Endothelial cell (in vitro differentiated cells): ENCODE data around the genes HIGD1A, ACKR2, CYP8B1 and ABHD5.

DNA sequence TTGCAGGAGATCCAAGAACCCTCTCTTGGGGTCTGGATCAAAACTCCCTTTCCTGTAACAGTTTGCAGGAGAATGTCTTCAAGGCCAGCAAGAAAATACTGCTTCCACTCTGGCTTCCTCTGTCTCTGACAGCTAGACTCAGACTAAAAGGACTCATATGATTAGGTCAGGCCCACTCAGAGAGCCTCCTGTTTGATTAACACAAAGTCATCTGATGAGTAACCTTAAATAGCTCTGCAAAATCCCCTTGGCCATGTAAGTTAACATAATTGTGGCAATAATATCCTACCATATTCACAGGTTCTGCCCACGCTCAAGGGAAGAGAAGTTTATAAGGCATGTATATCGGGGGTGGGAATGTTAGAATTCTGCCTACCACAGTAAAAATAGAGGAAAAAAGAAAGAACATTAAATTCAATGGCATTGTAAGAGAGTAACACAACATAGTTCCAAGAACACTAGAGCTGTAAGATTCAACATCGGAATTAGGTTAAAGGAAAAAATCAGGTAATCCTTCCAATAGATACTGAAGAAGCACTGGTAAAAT is 20.6 kb upstream of the HHATL start:
- PRO-cap = no peak

- PRO-cap = bidirectional peak, plus-strand start at chr3:42804660, minus-strand start at chr3:42804466
These were observed at the start of gene HIGD1A for GRCh38 chr3:42804106-42804816. HIGD1A (minus strand) TSS chr3:42804490.

- PRO-cap = no peak
These were observed at the start of gene ACKR2 for GRCh38 chr3:42809240-42809562. ACKR2 (plus strand) TSS chr3:42809445.

GRCh38 chr3:42811193-42812153 is 2.2 kb downstream of the ACKR2 start:
- PRO-cap = bidirectional peak, plus-strand start at chr3:42811818, minus-strand start at chr3:42811620

- PRO-cap = no peak
These were observed 24.8 kb downstream of the CYP8B1 start for GRCh38 chr3:42850526-42851605.

- PRO-cap = no peak
These were observed 22.0 kb downstream of the CYP8B1 start for GRCh38 chr3:42853589-42854112.

- PRO-cap = no peak
These were observed at the start of gene CYP8B1 for GRCh38 chr3:42875725-42876411. CYP8B1 (minus strand) TSS chr3:42875879.

DNA sequence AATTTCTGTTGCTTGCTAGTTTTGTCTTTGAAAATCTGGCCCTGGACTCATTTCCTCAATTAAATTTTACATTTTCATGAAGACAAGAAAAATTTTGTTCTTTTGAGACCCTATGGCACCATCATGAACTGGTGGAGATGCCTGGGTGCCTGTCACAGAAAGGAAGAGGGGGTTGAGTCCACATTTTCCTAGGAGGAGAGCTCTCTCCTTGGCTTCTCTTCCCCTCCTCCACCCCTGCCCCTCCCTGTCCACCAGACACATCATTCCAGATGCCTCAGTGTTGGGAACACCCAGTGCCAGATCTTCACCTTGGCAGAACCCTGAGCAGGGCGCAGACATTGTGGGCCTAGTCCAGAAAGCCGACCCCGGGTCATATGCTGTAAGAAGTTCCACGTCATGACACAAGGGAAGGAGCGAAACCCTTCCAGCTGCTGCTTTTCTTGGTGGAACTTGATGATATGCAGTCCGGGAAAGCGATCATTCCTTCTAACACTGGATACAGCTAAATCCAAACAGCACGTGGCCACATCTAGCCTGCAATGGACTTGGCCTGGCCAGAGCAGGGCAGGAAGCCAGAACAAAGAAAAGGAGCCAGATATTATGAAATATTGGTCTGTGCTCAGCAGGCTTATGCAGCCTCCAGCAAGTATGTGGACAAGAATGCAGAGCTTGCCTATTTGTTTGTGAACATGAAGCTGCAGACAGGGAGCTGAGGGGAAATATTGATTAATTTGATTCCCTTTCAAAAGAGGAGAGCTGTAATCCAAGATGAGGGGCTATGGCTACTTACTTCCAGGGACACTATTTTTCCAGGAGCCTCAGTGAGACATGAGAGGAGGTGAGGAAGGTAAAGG is 22.0 kb downstream of the GASK1A start:
- PRO-cap = no peak

DNA sequence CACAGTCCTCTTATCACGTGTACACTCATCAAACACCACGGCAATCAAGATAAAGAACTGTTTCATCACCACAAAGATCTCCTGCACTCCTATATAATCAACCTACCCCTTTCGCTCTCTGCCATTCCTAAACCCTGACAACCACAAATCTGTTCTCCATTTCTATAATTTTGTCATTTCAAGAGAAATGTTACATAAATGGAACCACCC is 31.3 kb downstream of the POMGNT2 start:
- PRO-cap = no peak

DNA sequence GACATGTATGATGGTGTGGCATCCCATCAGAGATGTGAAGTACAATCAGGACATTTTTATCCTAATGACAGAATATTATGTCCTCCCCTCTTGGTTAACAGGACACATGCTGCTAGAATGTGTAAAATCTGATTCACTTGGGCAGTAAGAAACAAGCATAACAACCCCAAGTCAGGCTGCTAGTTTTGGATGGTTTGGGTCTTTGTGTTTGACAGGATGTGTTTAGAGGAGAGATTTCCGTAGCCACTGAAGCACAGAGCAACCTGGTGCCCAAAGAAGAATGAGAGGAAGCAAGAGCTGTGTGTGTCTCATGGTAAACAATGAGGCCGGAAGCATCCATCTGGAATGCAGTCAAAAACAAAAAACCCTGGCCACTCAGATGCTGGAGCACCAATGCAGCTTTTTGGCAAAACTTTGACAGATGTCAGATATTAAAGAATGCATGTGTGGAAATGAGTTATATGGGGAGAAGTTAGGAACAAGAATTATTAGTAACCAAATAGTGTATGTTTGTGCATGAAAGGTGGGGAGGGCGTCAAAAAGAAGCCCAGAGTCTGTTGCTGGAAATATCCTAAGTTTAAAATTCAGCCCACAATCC is 39.4 kb upstream of the SNRK start:
- PRO-cap = bidirectional peak, plus-strand start at position 374 of the sequence, minus-strand start at position 248 of the sequence

DNA sequence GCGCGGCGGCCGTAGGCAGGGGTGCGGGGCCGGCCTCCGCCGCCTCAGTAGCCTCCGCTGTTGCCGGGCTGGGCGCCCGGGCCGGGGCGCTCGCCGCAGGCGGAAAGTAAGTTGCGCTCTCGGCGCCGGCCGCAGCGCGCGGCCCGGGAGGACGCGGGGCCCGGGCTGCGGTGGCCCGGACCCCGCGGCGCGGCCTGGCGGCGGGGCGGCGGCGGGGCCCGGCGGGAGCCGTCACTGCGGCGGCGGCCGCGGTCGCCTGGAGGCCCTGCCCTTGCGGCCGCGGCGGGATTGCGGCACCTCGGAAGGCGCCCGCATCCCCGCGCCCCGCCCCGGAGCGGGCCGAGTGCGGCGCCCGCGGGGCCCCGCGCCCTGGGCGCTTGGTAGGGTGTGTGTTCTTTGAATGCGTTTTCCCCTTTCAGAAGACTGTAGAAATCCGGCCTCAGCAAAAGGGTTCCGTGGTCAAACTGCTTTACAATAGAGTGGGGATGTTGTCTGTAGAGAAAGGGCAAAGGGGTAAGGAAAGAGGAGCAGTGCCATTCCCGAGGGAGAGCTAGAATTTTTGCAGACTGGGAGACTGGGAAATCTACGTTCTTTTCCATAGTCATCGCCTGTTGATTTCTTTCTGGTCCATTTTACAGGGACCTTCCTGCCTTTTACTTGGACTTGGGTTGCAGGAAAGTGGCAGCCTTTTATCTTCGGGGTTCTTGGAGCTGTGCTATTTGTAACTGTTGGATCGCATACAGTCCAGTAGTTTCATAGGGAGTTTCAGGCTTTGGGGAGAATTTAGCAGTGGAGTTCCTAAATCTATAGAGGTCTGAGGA is 573 bp downstream of the SNRK start:
- PRO-cap = unidirectional peak, minus-strand start at position 300 of the sequence; bidirectional peak, plus-strand start at position 719 of the sequence, minus-strand start at position 466 of the sequence

- PRO-cap = no peak
These were observed 60.6 kb downstream of the SNRK start for GRCh38 chr3:43346880-43347499.

DNA sequence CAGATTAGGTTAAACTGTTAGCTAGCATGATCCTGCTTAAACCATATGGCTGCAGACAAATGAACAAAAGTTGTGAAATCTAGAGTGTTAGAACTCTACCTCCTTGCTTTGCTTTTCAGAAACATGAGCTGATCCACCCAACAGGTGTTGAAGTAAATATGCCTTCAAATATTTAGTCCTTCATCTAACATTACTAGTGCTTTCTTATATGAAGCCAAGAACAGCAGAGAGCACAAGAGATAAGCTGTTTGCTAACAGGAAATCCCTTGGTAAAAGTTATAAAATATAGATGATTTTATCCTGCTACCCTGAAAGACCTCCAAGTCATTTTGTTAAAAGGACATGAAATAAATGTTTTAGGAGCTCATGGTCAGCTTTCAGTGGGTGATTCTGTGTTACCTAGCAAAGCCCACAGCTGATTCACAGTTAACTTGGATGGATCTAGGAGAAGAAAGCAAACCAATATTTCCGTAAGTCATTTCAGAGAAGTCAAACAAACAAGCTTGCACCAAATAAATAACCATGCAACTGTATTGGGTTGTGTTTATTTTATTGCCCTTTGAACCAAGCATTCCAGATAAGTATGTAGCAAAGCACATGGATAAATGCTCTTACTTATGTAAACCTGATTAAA is 102.8 kb downstream of the SNRK start:
- PRO-cap = no peak

DNA sequence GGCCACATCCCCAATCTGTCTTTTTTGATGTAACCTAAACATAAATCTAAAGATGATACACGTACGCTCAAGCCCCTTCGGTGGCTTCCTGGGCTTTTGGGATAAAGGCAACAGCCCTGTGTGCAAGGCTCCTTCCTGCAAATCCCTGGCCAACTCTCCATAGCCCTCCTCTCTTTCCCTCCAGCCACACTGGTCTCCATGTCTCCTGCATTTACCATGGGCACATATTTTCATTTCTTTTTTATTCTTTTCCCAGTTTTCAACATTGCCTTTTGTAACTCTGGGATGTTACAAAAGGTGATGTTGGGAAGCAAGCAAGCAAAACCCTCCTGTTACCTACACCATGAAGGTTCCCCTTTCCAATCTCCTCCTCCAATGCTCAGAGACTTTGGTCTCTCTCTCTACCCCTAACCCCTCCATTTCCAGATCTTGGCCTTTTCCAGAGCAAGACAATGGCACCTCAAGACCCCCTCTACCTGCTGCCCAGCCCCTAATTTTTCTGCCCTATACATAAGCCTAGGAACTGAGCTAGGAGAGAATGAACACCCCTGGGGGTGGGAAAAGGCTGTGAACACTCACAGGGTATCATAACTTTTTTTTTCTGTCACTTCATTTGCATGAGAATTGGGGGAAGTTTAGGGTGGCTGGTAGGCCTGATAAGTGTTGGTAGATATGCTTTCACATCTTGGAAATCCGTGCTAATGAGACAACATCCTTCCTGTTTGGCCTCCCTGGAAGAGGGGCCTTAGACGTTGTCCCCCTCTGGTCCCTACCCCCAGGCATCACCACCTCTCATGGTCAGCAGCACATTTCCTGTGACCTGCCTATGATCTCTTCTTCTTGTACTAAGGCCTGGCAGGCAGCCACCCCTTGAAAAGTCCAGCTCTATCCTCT is 107.4 kb downstream of the SNRK start:
- PRO-cap = bidirectional peak, plus-strand start at position 836 of the sequence, minus-strand start at position 540 of the sequence

GRCh38 chr3:43405917-43406417 is 119.6 kb downstream of the SNRK start:
- PRO-cap = no peak

DNA sequence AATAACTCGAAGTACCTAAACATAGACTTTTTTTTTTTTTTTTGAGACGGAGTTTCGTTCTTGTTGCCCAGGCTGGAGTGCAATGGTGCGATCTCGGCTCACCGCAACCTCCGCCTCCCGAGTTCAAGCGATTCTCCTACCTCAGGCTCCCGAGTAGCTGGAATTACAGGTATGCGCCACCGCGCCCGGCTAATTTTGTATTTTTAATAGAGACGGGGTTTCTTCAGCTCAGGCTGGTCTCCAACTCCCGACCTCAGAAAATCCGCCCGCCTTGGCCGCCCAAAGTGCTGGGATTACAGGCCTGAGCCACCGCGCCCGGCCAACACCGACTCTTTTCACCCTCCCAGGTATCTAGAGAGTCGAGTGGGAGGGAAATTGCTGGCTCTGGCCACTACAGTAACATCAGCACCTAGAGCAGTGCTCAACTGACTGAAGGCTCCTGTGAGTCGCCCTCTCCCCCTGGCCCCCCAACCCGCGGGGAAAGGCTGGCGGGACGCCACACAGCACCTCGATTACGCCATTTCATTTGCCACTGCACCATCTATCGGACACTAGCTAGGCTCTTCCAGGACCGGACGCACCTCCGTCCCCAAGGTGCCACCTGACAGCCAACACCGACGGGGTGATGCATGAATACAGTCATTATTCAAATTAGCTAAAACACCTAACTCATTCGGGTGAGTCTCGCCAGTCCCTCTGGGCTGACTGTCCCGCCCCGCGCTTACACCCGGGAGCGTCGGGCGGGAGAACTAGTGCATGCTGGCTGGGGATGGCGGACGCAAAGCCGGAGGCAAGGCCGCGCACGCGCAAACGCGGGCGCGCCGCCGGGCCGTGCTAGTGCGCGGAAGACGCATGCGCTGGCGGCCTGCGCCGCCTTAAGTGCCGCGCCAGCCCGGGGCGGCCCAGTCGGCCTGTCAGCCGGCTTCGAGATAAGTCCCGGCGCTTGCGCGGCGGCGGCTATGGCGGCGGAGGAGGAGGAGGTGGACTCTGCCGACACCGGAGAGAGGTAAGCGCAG is at the start of gene ABHD5:
Gene ABHD5, plus strand, starts transcription at position 905 of the 1,016 bp plus-strand sequence.
- PRO-cap = bidirectional peak, plus-strand start at position 903 of the sequence, minus-strand start at position 751 of the sequence

GRCh38 chr3:43872225-43872779 is 181.6 kb downstream of the ABHD5 start:
- PRO-cap = no peak

DNA sequence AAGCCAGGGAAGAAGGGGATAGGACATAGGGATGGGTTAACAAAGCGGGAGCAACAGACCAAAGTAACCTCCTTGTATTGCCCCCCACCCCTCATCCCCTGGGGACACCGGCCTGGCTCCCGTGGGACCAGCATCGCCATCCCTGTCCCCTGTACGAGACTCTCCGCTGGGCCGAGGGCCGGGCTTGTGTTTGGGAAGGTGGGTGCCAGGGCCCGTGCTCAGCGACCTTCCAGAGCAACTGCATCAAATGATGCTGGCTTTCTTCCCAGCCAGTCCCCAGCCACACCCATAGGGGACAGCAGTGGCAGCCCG is 203.9 kb downstream of the ABHD5 start:
- PRO-cap = no peak

DNA sequence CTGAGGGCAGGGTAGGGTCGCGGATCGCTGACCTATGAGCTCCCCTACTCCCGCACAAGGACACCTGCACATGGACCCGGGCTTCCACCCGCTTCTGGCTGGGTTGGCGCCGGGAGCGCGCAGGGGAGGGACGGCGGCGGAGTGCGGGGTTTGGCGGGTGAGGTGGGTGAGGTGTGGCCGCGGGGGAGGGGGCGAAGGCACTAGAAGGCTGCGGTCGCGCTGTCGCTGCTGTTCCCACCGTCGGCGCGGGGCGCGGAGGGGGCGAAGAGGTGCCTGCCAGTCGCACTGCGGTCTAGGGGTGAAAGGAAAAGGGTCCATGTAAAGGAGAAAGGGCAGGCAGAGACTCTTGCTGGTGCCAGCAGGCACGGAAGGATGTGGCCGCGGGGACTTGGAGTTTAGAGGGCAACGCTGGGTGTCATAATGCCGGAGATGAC is 246.0 kb upstream of the TOPAZ1 start:
- PRO-cap = no peak

GRCh38 chr3:44337855-44338626 is 525 bp upstream of the TCAIM start:
- PRO-cap = bidirectional peak, plus-strand start at chr3:44338129, minus-strand start at chr3:44338100; bidirectional peak, plus-strand start at chr3:44338489, minus-strand start at chr3:44338333